ENCODE measurements around the genes ZFP36, LGALS16 and LEUTX.

GRCh38 chr19:38934471-38934893 is 3.7 kb downstream of the MRPS12 start:
- PRO-cap: no peak

- PRO-cap: no peak
Observed at GRCh38 chr19:39093687-39094219, 9.6 kb downstream of the ACP7 start.

DNA sequence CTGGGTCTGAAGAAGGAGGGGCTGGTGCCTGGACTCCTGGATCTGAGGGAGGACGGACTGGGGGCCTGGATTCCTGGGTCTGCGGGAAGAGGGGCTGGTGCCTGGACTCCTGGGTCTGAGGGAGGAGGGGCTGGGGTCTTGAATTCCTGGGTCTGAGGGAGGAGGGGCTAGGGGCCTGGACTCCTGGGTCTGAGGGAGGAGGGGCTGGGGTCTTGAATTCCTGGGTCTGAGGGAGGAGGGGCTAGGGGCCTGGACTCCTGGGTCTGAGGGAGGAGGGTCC is 242 bp upstream of the NCCRP1 start:
- PRO-cap: no peak

DNA sequence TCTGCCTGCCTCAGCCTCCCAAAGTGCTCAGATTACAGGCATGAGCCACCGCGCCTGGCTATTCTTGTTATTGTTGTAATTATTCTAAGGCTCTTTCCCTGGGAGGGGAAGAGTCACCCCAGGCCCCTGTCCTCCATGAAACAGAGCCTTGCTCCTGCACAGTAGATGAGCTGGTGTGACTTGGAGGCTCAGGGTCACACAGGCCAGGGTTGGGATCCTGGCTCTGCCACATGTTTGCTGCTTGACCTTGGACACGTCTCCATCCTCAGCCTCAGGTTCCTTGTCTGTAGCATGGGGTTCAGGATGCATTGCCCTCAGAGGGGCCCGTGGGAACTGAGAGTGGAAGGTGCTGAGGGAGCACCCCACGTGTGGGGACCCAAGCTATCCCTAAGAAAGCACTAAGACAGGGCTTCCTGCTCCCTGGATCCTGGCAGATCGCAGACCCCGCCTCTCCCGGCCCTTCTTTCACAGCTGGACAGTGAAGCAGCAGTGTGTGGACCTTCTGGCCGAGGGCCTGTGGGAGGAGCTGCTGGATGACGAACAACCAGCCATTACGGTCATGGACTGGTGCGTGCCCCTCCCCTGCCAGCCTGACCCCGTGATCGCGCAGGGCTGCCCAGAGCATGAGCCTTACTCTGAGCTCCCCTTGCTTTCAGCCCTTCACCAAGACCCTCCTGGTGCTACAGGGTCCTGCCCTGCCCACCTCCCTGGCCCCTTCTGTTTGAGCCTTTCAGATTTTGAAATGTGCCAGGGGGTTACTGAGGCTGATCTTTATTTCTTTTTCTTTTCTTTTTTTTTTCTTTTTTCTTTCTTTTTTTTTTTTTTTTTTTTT is 2.2 kb downstream of the NCCRP1 start:
- PRO-cap: no peak

GRCh38 chr19:39340937-39342198 is 853 bp upstream of the SAMD4B start:
- PRO-cap: unidirectional peak, minus-strand start at chr19:39341954

DNA sequence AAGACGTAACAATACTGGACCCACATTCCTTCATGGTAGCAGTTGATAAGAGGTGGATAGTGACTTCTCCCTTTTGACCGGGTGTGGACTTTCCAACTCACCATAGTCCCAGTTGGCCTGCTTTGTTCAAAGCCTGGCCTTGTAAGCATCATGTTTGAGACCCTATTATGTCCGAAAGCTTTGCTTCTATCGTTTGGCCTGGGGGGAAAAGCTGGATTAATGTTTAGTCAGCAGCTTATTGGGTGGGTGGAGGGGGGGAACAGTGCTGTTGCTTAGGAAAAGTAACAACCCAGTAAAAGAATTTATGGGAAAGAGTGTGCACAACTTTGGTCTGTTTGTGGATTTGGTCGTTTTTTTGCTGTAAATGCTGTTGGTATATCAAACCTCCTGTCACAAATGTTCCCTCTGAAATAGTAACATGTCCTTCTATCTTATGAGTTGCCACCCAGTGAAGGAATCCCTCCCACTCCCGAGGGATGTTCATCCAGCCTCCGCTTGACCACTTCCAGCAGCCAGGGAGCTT is 10.4 kb downstream of the SAMD4B start:
- PRO-cap: no peak

- PRO-cap: no peak
Observed at GRCh38 chr19:39356311-39357451, 14.5 kb downstream of the SAMD4B start.

GRCh38 chr19:39363621-39364768 is 21.8 kb downstream of the SAMD4B start:
- PRO-cap: no peak

DNA sequence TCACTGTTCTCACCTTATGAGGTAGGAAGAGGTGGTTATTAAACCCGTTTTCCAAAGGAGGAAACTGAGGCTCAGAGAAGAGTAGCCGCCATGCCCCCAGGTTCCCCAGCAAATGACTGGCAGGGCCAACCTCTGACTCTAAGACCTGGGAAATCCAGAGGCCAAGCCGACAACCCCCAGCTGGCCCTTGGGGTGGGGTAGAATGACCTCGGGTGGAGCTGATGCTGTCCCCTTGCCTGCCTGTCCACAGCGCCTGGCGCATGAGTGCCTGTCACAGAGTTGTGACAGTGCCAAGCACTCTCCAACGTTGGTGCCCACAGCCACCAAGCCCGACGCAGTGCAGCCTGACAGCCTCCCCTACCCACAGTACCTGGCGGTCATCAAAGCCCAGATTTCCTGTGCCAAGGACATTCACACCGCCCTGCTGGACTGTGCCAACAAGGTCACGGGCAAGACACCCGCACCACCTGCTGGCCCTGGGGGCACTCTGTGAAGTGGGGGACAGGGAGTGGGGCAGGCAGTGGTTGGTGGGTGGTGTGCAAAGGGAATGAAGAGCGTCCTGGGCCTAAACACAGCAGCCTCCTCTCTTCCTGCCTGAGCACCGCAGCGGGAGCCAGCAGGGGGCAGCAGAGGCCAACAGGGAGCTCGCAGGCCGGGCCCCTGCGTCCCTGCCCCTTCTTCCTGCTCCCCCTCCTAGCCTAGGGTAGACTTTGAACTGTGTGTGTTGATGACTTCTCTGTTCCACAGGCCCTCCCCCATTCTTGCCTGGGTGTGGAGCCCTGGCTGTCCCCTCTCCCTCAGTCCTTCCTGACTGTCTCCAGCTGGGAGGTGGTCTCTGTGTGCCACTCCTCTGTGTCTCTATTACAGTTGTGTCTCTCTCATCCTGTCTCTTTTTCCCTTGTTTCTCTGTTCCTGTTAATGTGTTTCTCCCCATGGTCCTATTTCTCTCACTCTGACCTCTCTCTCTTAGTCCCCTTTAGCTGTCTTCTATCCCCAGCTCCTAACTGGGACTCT is 6.3 kb downstream of the MED29 start:
- PRO-cap: no peak

GRCh38 chr19:39406028-39406964 is at the start of gene ZFP36:
Gene ZFP36, plus strand, starts transcription at chr19:39406847.
- PRO-cap: bidirectional peak, plus-strand start at chr19:39406847, minus-strand start at chr19:39406712

DNA sequence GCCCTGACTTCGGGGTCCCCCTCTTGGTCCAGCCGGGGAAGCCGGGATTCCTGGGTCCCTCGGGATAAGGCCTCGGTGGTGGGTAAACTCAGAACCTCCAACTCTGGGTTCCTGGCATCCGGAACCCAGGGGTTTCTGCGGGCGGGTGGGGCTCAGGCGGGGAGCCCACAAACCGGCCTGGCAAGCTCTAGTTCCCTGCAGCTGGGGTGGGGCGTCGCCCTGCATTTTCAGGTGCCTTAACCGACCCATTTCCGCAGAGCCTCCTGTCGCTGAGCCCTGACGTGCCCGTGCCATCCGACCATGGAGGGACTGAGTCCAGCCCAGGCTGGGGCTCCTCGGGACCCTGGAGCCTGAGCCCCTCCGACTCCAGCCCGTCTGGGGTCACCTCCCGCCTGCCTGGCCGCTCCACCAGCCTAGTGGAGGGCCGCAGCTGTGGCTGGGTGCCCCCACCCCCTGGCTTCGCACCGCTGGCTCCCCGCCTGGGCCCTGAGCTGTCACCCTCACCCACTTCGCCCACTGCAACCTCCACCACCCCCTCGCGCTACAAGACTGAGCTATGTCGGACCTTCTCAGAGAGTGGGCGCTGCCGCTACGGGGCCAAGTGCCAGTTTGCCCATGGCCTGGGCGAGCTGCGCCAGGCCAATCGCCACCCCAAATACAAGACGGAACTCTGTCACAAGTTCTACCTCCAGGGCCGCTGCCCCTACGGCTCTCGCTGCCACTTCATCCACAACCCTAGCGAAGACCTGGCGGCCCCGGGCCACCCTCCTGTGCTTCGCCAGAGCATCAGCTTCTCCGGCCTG is 1.0 kb downstream of the ZFP36 start:
- PRO-cap: bidirectional peak, plus-strand start at position 256 of the sequence, minus-strand start at position 137 of the sequence; bidirectional peak, plus-strand start at position 676 of the sequence, minus-strand start at position 551 of the sequence

DNA sequence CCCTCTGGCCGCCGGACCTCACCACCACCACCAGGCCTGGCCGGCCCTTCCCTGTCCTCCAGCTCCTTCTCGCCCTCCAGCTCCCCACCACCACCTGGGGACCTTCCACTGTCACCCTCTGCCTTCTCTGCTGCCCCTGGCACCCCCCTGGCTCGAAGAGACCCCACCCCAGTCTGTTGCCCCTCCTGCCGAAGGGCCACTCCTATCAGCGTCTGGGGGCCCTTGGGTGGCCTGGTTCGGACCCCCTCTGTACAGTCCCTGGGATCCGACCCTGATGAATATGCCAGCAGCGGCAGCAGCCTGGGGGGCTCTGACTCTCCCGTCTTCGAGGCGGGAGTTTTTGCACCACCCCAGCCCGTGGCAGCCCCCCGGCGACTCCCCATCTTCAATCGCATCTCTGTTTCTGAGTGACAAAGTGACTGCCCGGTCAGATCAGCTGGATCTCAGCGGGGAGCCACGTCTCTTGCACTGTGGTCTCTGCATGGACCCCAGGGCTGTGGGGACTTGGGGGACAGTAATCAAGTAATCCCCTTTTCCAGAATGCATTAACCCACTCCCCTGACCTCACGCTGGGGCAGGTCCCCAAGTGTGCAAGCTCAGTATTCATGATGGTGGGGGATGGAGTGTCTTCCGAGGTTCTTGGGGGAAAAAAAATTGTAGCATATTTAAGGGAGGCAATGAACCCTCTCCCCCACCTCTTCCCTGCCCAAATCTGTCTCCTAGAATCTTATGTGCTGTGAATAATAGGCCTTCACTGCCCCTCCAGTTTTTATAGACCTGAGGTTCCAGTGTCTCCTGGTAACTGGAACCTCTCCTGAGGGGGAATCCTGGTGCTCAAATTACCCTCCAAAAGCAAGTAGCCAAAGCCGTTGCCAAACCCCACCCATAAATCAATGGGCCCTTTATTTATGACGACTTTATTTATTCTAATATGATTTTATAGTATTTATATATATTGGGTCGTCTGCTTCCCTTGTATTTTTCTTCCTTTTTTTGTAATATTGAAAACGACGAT is 1.9 kb downstream of the ZFP36 start:
- PRO-cap: no peak

DNA sequence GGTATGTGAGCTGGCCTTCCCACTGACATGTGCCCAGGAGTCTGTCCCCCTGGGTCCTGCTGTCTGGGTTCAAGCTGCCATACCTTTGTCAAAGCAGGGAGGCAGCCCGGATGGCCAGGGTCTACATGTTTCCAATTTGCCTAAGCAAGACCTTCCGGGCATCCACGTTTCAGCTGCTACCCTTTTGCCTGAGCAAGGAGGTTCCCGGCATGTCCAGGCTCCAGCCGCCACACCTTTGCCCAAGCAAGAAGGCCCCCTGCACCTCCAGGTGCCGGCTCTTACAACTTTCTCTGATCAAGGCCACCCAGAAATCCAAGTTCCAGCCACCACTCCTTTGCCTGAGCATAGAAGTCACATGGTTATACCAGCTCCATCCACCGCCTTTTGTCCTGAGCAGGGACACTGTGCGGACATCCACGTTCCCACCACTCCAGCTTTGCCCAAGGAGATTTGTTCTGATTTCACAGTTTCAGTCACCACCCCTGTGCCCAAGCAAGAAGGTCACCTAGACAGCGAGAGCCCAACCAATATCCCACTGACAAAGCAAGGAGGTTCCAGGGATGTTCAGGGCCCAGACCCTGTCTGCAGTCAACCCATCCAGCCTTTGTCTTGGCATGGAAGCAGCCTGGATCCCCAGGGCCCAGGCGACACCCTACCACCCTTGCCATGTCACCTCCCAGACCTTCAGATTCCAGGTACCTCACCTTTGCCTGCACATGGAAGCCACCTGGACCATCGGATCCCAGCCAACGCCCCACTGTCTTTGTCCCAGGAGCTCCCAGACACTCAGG is 11.5 kb downstream of the PLEKHG2 start:
- PRO-cap: no peak

- PRO-cap: no peak
Observed at GRCh38 chr19:39424714-39425793, 10.7 kb downstream of the RPS16 start.

DNA sequence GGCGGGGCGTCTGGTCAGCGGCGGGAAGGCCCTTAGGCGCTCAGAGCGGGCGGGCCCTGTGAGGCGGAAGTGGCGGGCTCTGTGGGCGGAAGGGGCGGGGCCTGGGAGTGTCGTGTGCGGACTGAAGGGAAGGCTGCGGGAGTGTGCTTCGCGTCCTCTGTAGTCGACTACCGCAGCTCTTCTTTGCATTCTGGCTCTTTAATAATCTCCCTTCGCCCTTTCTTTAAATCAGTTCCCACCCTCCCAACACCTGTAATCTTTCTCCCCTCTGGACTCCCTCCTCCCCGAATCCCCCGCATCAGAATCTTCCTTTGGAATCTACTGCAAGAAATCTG is 269 bp upstream of the RPS16 start:
- PRO-cap: bidirectional peak, plus-strand start at position 141 of the sequence, minus-strand start outside the sequence

DNA sequence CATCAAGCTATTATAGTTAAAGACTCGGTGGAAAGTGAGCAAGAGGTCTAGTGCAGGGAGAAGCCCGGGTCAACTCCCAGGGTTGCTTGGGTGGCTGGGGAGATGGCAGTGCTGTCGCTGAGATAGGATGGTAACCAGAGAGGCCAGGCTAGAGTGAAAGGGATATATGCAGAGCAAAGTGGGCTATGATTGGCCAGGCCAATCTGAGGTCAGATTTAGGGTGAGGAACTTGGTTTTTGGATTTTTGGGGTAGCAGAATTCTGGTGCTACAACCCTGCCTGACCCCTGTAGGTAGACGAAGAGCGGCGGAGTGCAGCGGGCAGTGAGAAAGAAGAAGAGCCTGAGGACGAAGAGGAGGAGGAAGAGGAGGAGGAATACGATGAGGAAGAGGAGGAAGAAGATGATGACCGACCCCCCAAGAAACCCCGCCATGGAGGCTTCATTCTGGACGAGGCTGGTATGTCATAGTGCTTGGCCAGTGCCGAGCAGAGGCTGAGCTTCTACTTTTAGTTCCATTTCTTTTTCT is 7.7 kb downstream of the SUPT5H start:
- PRO-cap: no peak

- PRO-cap: no peak
Observed at GRCh38 chr19:39465977-39466256, 14.7 kb upstream of the TIMM50 start.

GRCh38 chr19:39655703-39656156 is at the start of gene LGALS16:
Gene LGALS16, plus strand, starts transcription at chr19:39655913.
- PRO-cap: no peak

GRCh38 chr19:39778559-39779096 is at the start of gene LEUTX:
Gene LEUTX, plus strand, starts transcription at chr19:39778854.
- PRO-cap: no peak

DNA sequence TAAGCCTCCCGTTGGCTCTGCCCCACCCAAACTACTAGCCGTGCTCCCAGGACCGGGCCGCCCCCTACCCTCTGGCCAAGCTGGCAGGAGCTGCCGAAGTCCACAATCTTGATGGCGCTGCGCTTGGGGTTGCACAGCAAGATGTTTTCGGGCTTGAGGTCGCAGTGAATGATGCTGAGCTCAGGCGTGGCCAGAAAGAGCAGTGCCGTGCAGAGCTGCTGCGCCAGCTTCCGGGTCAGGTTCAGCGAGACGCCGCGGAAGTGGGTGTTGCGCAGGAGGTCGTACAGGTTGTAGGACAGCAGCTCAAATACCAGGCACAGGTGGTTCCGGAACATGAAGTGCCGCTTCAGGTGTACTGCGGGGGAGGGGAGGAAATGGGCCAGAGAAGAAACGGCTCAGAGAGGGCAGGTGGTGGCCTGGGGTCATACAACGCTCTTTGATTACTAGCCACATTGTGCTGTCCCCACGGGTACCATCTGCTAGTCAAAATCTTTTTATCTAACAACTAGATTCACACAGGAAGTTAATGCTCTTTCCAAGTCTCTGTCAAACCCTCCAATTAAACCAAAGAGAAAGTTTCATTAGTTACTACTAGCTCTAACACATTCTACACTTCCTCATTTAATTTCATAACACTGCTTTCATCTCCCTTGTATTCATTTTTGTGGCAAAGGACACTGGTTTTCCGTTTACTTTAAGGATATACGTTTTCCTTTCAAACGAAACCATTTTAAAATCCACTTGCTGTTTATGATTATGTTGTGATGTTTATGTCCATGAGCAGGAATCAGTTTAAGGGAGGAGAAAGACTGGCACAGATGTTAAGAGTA is 5.5 kb downstream of the DYRK1B start:
- PRO-cap: bidirectional peak, plus-strand start at position 238 of the sequence, minus-strand start at position 170 of the sequence; bidirectional peak, plus-strand start at position 605 of the sequence, minus-strand start at position 485 of the sequence

Measured in natural killer cell (primary cell).